Fibroblast of villous mesenchyme (primary cell): ENCODE data around the genes FGA, ASIC5 and MARCHF1.

DNA sequence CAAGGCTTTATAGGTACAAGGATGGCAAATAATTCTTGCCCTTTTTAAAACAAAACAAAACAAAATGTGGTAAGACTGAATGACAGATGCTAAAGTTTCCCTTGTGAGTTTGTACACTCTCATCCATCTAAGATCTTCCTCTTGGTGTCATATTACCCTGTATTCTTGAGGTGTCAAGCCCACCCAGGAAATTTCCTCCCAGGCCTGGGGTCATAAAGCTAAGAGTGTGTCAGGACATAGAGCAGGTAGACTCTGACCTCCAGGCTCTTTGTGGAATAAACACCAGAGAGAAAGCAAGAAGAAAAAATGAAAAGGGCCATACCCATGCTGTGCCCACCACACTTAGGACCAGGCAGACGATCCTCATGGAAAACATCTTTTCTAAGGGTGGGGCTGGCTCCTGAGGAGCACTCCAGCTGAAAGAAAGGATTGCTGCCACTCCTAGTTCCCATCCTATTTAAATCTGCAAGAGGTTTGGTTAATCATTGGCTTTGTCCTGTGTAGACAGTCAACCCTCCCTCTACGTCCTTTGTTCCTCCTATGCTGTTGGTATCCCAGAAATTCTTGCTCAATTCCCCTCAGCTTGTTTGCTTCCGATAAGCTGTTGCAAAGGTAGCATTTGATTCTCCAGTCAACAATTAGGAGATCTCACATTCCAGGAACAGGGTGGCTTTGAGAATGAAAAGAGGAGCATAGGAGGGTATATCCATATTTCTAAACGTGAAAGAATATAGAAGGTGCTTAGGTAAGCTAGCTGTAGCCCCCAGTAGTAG is at the start of gene FGA:
TSS of gene FGA (minus strand) at position 431 of the 773 bp plus-strand sequence.
- CAGE, long polyA plus RNA, result no peak

DNA sequence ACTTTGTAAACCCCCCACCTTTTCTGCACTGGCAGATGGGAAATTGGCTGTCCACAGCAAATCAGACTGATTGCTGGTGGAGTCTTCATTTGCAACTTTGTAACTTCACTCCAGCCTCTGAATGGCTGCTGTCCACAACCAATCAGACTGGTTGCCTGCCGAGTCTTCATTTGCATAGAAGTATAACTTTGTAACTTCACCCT is 46.1 kb upstream of the FGG start:
- CAGE, long polyA plus RNA, result no peak

DNA sequence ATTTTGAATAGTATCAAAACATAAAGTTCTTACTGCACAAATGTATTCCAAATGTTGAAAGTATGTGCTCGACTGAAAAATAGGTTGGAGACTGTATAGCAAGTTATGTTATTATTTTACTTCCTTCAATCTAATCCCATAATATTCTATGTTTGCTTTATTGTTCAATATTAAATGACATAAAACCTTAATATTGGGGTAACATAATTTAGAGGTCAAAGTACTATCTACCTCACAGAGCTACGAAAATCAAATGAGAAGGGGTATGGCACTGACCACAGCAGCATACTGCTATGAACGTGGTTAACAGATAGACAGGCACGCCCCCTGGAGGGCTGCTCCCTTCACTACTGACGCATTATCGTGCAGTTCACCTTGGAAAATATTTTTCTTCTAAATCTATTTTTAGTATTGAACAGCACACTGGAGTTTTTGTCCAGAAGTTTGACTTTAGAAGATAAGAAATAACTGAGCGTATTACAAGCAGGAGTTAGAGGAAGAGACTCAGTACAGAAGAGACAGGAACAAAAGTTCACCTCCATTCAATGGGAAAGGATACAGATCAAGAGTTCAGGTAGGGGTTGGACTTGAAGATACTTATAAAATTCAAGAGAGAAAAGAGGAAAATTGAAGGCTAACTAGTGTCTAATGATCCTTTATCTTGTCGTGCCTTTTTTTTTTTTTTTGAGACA is 22.8 kb downstream of the MAP9 start:
- CAGE, long polyA plus RNA, result no peak

- CAGE, long polyA plus RNA, result no peak
Observed at GRCh38 chr4:155832673-155833057, 33.4 kb downstream of the ASIC5 start.

DNA sequence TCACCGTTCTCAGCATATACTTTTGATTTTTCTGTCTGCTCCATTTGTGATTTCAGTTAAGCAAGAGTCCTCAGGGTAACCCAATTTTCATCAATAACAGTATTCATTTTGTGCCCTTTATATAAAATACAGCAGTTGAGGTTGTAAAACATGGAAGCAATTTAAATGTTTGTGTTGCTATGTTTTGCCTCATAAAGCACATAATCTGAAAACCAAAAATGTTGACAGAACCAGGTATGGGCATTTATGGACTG is at the start of gene ASIC5:
TSS of gene ASIC5 (minus strand) at position 95 of the 254 bp plus-strand sequence.
- CAGE, long polyA plus RNA, result no peak

GRCh38 chr4:156609900-156610336 is 361.7 kb downstream of the PDGFC start:
- CAGE, long polyA plus RNA, result no peak

DNA sequence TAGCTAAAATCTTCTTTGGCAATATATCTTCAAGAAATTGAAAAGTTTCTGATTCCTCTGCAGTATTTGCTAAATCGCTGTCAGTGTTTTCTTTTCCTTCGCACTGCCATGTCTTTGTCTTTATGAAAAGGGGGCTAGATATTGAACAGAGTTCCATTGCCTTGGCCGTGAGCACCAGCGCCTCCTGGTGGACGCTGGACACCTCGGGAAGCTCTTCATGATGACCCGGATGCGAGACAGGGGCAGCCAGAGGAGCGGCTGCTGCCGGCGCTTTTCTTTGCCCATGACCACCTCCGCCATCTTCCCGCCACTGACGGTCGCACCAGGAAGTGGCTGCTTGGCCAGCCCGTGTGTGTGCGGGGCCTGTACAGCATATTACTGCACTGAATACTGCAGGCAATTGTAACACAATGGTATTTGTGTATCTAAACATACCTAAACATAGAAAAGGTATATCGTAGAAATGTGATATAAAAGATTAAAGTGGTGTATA is 15.9 kb upstream of the GRIA2 start:
- CAGE, long polyA plus RNA, result no peak

GRCh38 chr4:158896059-158896450 is 127.2 kb downstream of the FNIP2 start:
- CAGE, long polyA plus RNA, result no peak

GRCh38 chr4:158945667-158946258 is 89.3 kb downstream of the C4orf45 start:
- CAGE, long polyA plus RNA, result no peak

GRCh38 chr4:159045948-159046392 is 10.9 kb upstream of the C4orf45 start:
- CAGE, long polyA plus RNA, result no peak

DNA sequence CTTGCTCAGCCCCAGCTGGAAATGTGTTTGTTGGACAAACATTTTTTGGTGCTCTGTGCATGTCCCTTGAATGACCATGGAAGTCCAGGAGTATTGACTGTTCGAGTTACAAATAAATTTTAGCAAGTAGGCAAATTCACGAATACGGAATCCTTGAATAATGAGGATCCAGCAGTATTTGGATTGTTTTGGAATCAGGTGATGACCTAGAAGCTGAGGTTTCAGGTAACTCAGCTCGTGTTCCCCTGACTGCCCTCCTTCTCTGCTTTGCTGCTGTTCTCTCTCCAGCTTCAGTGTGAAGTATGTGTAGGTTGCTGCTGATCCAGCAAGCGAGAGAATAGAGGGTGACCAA is 47.7 kb downstream of the RAPGEF2 start:
- CAGE, long polyA plus RNA, result no peak

GRCh38 chr4:159175203-159176135 is 72.6 kb downstream of the RAPGEF2 start:
- CAGE, long polyA plus RNA, result no peak

DNA sequence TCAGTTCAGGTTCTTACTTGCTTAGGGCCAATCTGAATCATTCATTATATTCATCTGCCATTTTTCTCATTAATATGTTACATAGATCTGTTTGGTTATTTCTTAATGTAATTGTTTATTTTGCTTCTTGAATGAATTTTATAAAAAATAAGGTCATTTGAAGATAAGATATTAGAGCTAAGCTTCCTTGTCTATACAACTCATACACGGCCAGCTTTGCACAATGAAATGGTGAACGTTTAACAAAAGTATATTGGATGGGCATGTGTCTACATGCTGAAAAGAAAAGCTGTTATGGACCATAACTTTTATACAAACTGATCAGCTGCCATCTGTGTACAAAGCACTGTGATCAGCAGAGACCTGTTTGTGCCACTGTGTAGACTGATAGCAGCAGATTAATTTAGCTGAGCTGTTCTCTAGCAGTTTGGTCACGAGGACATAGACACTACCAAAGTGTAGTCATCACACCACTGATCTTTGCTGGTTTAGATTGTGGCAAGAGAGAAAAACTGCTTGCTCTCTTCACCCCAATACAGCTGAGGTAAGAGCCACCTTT is 124.4 kb downstream of the RAPGEF2 start:
- CAGE, long polyA plus RNA, result no peak

GRCh38 chr4:159228948-159229682 is 126.2 kb downstream of the RAPGEF2 start:
- CAGE, long polyA plus RNA, result no peak

GRCh38 chr4:159267281-159268109 is 164.6 kb downstream of the RAPGEF2 start:
- CAGE, long polyA plus RNA, result no peak

- CAGE, long polyA plus RNA, result no peak
Observed at GRCh38 chr4:162740159-162740625, 426.5 kb downstream of the NAF1 start.

DNA sequence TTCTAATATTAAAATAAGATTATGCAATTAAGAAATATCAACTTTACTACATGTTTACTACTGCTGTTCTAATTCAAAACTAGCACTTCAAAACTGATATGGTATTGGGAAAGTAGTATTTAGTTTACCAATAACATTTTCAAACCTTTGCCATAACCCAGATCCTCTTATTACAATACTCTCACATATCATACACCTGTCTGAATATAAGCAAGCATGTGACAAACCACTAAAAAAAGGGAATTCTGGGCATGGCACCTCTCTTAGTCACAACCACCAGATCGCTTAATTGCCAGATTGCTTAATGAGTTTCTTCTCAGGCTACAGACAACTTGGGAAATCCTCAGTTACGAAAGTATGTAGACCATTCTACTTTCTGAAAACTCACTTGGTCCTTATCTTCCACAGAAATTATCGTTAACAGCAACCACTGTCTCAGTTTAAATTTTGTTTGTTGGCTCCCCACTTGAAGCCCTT is 2.1 kb downstream of the NAF1 start:
- CAGE, long polyA plus RNA, result no peak

DNA sequence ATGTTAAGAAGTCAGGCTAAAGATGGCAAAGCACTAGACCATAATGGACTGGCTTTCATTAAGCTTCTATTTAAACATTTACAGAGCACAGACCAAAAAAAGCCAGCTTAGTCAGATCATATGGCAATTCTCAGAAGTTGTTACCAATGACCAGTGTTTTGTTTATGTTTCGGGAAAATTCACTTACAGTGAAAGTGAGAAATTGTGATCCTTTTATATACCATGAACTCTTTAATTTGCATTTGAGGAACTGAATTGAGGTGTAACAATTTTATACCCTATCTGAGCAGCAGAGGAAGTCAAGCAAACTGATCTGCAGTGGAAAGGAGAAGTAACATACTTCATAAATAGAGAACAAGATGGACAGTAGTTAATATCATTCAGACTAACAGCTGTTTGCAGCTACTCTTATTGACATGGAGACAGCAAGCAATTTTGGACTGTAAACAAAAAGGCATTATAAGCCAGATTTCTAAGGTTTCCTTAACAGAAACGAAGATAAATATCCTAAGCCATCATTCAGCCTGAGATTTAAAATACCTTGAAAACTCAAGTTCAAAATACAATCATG is 97.2 kb downstream of the TMA16 start:
- CAGE, long polyA plus RNA, result no peak

DNA sequence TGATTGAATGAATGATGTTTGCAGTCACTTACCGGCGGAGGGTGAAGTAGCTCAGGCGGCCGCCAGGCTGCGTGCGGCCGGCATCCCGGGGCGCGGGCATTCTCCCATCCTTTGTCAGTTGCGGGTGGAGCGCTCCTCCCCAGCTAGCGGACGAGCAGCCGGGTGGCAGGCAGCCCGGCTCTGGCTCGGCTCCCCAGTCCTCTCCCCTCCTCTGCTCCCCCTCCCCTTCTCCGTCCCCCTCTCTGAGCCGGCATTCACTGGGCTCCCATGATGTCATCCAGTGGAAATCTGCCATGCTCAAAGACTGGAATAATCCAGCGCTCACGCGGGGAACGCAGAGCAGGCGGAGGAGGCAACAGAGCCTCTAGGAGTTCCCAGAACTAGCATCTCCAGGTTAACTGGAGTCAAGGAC is at the start of gene MARCHF1:
TSS of gene MARCHF1 (minus strand) at position 182 of the 412 bp plus-strand sequence.
- CAGE, long polyA plus RNA, result no peak

- CAGE, long polyA plus RNA, result no peak
Observed at GRCh38 chr4:165245760-165246257, 33.7 kb downstream of the GK3 start.